Thoracic aorta endothelial cell (primary cell): ENCODE data around the genes PHPT1 and ABCA2.

GRCh38 chr9:136408716-136409198 lies 1.7 kb downstream of the ENTR1 start:
- CAGE, long polyA plus RNA = no peak

DNA sequence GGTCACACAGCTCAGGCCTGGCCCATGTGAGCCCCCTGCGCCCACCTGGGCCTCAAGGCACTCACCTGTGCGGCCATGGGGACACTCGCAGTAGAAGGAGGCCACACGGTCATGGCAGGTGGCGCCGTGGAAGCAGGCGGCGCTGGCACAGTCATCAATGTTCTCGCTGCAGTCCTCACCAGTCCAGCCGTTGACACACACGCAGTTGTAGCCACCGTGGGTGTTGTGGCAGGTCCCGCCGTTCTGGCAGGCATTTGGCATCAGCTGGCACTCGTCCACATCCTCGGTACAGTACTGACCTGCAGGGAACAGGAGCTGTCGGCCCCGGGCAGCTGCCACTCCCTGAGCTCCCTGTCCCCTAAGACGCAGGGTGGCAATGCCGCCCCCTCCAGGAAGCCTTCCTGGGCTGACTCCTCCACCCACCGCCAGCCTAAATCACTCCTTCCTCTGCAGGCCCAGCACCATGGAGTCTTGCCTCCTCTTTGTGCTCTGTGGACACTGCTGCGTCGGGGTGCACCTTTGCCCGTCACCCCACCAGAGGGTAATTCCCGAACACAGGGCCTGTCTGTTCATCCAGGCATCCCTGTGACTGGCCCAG lies 27.2 kb downstream of the NOTCH1 start:
- CAGE, long polyA plus RNA = no peak

- CAGE, long polyA plus RNA = no peak
Observed at GRCh38 chr9:136531066-136532231, 14.4 kb downstream of the NOTCH1 start.

DNA sequence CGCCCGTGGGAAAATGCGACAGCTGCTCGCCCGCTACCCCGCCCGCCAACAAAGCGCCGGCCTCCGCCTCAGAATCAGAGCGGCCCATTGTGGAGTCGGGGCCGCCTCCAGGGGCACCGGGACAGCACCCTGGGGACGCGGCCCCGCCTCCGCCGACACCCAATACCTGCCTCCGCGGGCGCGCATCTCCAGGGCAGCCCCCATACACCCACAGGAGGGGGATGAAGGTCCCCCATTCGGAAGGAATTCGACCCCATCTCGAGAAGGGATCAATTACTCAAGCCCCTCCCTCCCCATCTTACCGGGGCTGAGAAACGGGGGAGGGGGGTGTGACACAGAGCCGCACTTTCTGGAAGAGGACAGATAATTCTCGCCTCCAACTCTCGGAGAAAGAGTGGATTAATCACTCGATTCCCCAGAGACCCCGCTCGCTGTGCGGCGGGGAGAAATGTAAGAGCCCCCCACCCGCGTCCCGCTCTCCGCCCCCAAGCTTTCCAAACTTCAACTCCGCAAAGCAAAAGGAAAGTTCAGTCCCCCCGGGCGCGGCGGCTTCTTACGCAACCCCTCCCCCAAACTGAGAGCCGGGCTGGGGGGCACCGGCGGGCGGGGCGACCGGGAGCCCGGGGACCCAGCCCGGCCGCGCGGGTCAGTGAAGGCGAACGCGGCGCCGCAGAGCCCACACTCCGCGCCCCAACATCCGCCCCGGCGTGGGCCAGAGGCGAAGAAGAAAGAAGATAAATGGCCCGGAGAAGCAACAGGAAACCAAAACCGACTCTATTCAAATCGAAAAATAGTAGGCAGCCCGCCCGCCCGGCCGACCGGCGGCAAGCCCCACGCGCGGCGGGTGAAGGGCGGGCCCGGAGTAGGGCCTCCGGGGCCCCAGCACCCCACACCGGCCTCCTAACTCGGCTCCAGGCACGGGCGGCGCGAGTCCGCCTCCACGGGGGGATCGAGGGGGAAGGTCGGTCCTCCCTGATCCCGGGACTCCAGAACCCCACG lies 959 bp downstream of the NOTCH1 start:
- CAGE, long polyA plus RNA = no peak

- CAGE, long polyA plus RNA = no peak
Observed at GRCh38 chr9:136566858-136567336, 21.0 kb upstream of the NOTCH1 start.

DNA sequence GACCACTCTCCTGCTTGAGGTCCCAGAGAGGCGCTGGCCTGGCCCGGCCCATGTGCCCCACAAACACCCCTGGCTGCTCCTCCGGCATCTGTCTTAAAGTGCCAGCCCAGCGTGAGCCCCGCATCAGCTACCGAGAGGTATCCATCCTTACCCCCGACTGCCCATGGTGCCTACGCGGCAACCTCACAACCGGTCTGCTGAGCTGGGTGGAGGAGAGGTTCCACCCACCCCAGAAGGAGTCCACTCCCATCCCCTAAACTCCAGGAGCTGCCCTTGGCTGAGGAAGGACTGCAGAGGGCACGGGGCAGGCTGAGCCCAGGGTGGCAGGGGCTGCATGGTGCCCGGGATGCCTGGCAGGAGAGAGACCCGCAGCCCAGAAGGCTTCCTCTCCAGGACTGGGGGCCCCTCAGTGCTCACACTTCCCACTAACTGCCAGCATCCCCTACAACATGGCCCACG lies 15.7 kb upstream of the EGFL7 start:
- CAGE, long polyA plus RNA = no peak

- CAGE, long polyA plus RNA = no peak
Observed at GRCh38 chr9:136670508-136671515, 8.1 kb downstream of the EGFL7 start.

DNA sequence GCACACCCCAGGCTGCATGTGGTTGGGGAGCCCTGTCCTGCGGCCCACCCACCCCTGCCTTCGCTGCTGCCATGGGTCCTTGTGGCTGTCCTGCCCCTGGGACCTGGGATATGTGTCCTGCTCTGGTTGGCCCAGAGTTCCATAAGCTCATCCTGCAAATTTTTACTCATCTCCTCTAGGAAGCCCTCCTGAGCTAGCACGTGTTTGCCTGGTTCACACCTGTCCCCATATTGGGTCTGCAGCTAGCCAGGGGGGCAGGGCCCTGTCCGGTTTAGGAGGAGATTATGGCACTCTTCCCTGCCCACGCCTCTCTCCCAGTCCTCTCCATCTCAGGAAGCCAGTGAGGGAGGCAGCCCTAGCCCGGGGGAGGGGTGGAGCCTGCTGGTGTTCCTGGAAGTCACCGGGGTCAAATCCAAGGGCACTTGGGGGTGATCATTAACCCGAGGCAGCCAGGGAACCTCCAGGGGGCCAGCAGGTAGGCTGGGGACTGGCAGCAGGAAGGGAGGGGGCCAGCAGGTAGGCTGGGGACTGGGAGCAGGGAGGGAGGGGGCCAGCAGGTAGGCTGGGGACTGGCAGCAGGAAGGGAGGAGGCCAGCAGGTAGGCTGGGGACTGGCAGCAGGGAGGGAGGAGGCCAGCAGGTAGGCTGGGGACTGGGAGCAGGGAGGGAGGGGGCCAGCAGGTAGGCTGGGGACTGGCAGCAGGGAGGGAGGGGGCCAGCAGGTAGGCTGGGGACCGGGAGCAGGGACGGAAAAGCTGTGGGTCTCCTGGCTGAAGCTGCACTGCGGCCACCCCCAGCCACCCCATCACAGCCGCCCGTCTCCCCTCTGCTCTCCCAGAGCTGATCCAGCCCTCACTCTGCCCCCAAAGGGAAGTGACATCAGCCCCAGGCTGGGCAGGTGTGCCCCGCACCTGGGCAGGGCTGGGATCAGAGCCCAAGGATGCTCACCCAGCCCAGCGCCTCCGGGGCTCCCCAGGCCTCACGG lies 12.1 kb downstream of the AGPAT2 start:
- CAGE, long polyA plus RNA = no peak

GRCh38 chr9:136692692-136693456 lies 5.6 kb upstream of the AGPAT2 start:
- CAGE, long polyA plus RNA = no peak

- CAGE, long polyA plus RNA = no peak
Observed at GRCh38 chr9:136704829-136705162, 7.6 kb upstream of the DIPK1B start.

DNA sequence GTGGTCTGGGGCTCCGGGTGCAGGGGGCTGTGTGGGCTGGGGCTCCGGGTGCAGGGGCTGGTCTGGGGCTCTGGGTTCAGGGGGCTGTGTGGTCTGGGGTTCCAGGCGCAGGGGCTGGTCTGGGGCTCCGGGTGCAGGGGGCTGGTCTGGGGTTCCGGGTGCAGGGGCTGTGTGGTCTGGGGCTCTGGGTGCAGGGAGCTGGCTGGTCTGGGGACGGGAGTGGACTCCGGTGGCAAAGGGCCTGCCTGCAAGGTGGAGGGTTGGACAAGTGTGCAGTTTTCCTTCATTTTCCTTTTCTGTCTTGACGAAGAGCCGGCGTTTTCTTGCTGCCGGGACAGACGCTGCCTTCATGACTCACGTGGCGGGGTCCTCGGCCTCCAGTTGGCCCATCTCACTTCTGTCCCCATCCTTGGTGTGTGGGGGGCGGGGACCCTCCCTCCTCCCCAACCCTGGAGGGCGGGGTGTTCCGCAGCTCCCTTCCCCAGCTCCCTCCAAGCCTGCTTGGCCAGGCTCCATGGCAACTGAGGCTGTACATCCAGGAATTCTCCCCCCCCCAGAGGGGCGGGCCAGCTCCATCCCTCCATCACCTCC lies 7.6 kb downstream of the DIPK1B start:
- CAGE, long polyA plus RNA = no peak

- CAGE, long polyA plus RNA = no peak
Observed at GRCh38 chr9:136728457-136729091, 14.2 kb downstream of the LCN10 start.

DNA sequence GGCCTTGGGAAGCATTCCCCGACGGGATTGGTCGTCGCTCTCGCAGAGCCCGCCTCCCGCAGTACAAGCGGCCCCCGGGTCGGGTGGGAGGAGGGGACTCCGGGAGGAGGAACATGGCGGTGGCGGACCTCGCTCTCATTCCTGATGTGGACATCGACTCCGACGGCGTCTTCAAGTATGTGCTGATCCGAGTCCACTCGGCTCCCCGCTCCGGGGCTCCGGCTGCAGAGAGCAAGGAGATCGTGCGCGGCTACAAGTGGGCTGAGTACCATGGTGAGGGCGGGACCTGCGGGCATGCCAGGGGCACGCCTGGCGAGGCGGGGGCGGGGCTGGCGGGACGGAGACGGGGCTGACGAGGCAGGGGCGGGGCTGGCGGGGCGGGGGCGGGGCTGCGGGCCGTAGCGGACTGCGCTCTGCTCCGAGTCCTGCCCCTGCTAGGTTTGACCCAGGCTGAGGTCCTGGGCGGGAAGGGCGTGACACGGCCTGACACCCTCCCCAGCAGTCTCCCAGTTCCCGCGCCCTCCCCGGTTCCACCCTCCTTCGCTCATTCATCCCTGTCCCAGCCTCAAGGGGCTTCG lies at the start of gene PHPT1:
Gene PHPT1 (plus strand): TSS at position 92 of the 578 bp plus-strand sequence.
- CAGE, long polyA plus RNA = no peak

DNA sequence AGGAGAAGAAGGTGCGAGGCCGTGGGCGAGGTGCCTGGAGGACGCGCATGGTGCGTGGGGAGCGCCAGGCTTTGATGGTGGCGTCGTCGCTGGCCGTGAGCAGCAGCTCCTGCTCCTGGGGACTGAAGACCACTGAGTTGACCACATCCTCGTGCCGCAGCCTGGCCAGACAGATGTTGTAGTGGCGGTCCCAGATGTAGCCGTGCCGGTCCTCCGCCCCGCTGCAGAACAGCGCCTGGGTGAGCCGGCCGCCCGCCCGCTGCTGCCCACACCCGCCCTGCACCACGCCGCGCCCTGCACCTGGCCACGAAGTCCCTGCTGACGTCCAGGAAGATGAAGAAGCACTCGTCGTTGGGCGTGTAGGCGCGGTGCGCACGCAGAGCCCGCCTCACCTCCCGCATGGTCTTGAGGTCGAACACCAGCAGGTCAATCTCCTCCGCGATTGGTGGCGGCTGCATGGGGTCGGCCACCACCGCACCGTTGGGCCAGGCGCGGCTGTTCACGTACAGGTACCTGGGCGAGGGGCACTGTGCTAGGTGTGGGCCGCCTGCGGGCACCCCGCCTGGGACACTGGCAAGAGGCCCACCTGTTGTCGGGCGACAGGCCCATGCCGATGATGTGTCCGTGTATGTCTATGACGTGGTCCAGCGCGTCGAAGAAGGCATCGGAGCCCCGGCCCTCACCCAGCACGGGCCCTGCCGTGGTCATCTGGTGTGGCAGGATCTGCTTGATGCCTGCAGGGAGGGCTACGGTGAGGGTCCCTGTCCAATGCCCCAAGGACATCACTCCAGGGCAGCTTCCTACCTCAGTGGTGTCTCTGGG lies 3.4 kb downstream of the FBXW5 start:
- CAGE, long polyA plus RNA = no peak

GRCh38 chr9:136946753-136947865 lies 2.1 kb downstream of the C8G start:
- CAGE, long polyA plus RNA = no peak

DNA sequence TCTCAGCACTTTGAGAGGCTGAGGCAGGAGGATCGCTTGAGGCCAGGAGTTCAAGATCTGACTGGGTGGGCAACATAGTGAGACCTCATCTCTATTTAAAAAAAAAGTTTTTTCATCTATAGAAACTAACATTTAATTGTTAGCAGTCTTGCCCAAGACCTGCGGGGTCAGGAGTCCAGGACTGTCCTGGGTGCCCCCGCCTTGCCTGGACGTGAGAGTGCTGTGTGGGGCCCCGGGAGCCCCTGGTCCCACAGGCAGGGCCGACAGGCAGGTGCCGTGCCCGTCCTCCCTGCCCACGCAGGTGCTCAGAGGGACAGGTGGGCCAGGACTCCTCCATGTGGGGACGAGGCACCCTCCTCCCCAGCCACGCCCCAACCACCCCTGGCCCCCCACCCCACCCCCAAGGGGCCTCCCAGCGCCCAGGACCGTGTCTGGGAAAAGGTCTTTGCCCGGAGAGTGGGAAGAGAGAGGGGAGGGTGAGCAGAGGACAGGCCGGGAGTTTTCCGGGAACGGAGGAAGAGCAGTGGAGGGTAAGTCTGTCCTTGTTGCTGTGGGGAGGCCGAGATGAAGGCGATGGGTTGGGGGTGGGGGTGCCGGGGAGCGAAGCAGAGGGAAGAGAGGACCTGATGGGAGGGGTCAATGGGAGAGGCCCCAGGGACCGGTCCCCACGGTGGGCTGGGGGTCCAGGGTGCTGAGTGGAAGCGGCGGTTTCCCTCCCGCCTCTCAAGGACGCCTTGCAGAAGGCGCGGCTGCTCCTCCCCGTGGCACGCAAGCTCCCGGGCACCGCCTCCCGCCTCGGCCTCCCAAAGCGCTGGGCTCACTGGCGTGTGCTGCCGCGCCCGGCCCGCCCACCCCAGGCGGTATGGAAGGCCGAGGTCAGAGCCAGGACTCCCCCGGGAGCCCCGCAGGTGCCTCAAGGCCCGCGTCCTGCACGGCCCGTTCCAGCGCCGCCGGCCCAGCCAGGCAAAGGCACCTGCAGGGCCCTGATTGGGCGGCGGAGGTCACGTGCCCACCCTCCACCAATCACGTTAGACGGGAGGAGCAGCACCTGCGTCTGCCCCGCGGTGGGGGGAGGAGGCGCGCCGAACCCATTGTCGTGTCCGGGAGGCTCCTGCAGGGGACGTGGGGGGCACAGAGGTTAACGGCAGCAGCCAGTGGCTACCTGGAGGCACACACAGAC lies 2.5 kb upstream of the LCN12 start:
- CAGE, long polyA plus RNA = no peak

DNA sequence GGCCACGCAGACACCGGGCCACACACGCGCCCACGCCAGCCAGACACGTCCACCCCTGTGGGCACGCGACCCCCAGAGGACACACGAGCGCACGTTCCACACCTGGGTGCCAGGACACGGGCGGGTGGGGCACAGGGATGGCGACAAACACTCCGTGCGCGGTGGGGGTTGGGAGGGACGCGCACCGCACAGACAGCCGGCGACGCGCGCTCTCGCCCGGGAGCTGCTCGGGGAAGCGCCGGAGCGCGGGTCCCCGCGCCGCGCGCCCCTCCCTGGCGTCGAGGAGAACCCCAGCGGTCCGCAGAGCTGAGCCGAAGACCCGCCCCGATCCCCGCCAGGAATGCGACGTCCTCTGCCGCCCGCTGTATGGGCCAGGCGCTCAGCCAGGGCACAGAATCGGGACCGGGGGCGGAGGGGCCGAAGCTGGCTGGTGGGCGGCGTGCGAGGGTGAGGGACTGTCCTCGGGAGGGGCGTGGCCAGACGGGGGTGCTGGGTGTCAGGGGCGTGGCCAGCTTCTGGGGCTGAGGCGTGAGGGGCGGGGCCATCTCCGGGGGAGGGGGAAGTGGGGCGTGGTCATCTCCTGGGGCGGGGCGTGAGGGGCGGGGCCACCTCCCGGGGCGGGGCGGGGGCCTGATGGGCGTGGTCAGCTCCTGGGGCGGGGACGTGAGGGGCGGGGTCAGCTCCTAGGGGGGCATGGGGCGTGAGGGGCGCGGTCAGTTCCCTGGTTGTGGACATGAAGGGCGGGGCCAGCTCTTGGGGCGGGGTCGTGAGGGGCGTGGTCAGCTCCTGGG lies 807 bp downstream of the PTGDS start:
- CAGE, long polyA plus RNA = no peak

DNA sequence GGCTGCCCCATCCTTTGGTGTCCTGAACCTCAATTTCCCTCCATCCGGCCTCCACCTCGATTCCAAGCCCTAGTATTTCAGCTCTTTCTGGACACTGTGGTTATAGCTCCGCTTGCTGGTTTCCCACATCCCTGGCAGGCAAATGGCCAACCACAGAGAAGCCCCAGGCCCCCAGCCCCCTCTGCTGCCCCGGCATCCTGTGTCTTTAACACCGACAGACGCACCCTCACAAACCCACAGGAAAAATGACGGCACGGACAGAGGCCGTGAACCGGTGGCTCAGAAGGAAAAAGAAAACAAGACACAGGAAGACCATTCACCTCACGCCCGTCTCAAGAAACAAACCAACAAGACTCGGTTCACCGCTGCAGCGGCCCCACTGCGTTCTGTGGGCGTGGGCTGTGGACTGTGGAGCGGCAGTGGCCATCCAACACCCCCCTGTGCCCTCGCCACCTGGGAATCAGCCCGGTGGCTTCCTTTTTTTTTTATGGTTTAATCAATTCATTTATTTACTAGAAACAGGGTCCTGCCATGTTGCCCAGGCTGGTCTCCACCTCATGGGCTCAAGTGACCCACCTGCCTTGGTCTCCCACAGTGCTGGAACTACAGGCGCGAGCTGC lies 1.5 kb upstream of the CLIC3 start:
- CAGE, long polyA plus RNA = no peak

GRCh38 chr9:137027608-137028630 lies at the start of gene ABCA2:
TSS of gene ABCA2 (minus strand) at chr9:137028237.
- CAGE, long polyA plus RNA = no peak

- CAGE, long polyA plus RNA = no peak
Observed at GRCh38 chr9:137028631-137029012, 585 bp upstream of the ABCA2 start.